ENCODE data around the gene PPY.

DNA sequence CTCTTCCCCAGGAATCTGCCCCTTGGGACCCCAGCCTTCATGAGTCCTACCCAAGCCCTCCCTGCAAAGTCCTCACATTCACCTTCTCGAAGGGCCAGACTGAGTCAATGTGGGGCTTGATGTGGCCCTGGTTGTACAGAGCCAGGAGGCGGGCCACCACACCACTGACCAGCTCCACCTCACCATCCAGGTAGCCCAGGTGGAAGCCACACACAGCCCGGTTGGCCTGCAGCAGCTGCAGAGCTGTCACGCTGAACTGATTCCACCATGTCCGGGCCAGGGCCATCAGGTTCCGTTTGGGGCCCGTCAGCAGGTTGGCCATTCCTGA, 6.0 kb downstream of the VAT1 start:
- PRO-cap, result no peak
- RAMPAGE, long total RNA, 2 experiments, result no peak in any of the 2 experiments

DNA sequence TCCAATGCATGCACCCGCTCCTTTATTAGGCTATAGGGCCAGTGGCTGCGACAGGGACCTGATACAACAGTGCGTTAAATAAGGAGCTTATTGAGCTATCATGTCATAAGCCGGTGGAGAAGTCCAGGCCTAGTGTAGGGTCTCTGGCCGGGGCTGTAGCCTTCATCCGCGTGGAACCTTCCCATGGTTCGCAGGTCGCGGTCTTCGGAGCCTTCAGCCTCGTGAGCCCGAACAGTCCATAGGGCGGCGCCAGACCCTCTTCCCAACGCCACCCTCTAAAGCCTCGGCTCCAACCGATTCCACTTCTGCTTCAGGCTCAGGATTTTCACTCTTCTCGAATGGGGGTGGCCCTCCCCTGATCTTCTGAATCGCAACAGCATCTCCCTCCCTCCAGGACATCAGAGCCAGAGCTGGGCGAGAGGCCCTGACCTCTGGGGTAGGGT, 10.3 kb upstream of the BRCA1 start:
- PRO-cap, result no peak
- RAMPAGE, long total RNA, 2 experiments, result no peak in any of the 2 experiments

GRCh38 chr17:43528274-43529101, 17.7 kb downstream of the ETV4 start:
- PRO-cap, result bidirectional peak, plus-strand start at chr17:43528627, minus-strand start at chr17:43528548
- RAMPAGE, long total RNA, 2 experiments, result no peak in any of the 2 experiments

- PRO-cap, result no peak
- RAMPAGE, long total RNA, 2 experiments, result no peak in any of the 2 experiments
These were observed 3.6 kb downstream of the DUSP3 start for GRCh38 chr17:43775011-43775670.

- PRO-cap, result bidirectional peak, plus-strand start at chr17:43778429, minus-strand start at chr17:43778312
- RAMPAGE, long total RNA, 2 experiments, result no peak in any of the 2 experiments
These were observed 643 bp downstream of the DUSP3 start for GRCh38 chr17:43778123-43778544.

DNA sequence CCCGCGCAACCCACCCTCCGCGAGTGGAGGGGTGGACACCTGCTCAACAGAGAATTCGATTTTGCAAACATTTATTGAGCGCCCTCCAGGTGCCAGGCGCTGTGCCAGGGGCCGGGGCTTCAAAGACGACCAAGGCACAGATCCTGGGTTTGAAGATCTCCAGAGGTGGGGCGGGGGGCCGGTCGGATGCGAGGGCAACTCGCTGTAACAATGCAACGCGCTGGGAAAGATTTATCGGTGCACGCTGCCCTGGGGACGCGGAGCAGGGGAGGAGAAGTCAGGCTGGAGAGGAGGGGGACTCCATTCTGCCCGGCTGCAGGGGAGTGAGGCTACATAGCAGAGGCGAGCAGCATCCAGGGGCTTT, 465 bp upstream of the MPP3 start:
- PRO-cap, result no peak
- RAMPAGE, long total RNA, 2 experiments, result no peak in any of the 2 experiments

- PRO-cap, result no peak
- RAMPAGE, long total RNA, 2 experiments, result no peak in any of the 2 experiments
These were observed 4.9 kb upstream of the CD300LG start for GRCh38 chr17:43842066-43842409.

DNA sequence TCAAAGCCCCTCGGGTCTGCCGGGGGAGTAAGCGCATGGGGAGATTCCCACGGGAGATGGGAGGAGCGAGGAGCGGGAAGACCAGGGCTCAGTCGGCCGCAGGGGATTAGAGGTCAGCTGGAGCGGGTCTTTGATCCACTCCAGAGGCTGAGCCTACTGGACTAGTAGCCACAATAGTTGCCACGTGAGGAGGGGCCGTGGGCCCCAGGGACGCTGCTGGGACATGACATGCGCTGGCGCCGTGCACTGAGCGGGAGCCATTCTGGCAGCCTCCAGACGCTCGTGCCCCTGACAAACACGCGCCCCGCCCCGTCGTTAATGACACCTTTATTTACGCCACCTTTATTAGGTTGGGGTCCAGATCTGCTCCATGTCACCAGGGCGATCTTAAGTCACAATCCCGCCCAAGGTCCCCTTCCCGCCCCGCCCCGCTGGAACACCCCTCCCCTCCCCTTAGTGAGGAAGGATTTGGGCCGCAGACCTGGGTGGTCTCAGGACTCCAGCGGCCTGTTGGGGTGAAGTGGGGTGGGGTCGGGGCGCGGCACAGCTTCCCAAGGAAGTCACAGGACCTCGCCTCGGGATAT, 15.1 kb downstream of the PPY start:
- PRO-cap, result no peak
- RAMPAGE, long total RNA, 2 experiments, result no peak in any of the 2 experiments

- PRO-cap, result no peak
- RAMPAGE, long total RNA, 2 experiments, result no peak in any of the 2 experiments
These were observed at the start of gene PPY for GRCh38 chr17:43942432-43942764. TSS of gene PPY (minus strand) at chr17:43942476.

- PRO-cap, result bidirectional peak, plus-strand start at chr17:44007085, minus-strand start at chr17:44006922; unidirectional peak, plus-strand start at chr17:44007366
- RAMPAGE, long total RNA, 2 experiments, result no peak in any of the 2 experiments
These were observed 2.7 kb downstream of the NAGS start for GRCh38 chr17:44006949-44007630.

- PRO-cap, result no peak
- RAMPAGE, long total RNA, 2 experiments, result no peak in any of the 2 experiments
These were observed 3.2 kb downstream of the NAGS start for GRCh38 chr17:44007631-44007994.

GRCh38 chr17:44010628-44011562, 3.9 kb downstream of the TMEM101 start:
- PRO-cap, result no peak
- RAMPAGE, long total RNA, 2 experiments, result no peak in any of the 2 experiments

DNA sequence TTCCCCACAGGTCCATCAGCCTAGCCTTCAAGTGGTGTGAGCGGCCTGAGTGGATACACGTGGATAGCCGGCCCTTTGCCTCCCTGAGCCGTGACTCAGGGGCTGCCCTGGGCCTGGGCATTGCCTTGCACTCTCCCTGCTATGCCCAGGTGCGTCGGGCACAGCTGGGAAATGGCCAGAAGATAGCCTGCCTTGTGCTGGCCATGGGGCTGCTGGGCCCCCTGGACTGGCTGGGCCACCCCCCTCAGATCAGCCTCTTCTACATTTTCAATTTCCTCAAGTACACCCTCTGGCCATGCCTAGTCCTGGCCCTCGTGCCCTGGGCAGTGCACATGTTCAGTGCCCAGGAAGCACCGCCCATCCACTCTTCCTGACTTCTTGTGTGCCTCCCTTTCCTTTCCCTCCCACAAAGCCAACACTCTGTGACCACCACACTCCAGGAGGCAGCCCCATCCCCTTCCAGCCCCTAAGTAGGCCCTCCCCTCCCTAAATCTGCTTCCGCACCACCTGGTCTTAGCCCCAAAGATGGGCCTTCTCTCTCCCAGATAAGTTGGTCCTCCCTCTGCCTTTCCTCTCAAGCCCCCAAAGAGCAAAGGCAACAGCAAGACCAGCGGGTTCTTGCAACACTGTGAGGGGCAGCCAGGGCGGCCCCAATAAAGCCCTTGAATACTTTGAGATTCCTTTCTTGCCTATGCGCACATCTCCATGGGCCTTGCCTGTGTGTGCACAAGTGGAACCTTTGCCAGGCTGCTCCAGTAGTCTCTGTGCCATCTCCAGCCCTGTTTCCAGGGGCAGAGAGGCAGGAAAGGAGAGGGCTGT, 5.3 kb downstream of the G6PC3 start:
- PRO-cap, result no peak
- RAMPAGE, long total RNA, 2 experiments, result no peak in any of the 2 experiments

DNA sequence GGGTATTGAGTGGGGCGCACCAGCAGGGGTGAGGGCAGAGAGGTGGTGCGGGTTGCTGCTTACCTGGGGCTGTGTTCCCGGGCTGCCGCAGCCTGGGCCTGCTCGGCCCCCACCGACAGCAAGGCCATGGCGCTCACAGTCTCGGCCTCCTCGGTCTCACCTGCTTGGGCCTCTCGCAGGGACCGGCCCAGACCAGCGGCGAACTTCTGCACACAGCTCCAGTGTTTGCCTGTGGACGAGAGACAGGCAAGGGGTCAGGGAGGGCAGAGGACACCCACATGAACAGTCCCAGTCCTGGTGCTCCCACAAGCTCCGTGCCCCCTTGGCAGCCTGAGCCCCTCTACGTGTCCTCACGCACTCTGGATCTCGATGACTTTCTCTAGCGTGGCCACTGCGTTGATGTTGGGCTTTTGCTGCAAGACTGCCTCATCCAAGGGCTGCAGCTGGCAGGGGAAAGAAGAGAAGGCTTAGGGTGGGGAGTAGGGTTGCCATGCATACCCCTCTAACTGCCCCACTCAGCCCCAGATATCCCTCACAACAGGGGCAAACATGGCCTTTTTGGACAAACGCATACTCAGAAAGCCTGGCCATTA, 8.0 kb downstream of the G6PC3 start:
- PRO-cap, result no peak
- RAMPAGE, long total RNA, 2 experiments, result no peak in any of the 2 experiments

DNA sequence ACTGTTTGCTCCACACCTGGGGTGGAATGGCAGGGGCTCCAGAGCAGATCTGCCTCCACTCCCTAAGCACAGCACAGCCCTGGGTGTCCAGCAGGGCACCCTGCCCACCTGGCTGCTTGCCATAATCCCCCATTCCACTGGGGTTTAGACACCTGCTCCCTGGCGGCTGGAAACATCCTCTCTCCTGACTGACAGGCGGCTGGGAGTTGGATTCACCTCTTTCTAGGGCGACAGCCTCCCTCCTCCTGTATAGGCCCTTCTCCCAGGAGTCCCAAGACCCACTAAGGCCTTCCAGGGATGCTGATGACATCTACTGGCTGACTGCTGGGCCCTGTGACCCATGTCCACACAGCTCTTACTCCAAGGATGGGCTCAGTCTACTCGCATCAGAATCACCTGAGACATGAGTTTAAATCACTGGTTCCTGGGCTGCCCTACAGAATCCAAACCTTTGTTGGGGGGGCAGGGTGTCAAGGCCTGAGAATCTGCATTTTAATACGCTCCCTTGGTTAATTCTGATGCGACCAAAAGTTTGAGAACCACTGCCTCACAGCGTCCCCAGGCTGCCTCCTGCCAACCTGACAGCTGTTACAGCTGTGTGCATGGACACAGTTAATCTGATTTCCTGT, 17.8 kb downstream of the HDAC5 start:
- PRO-cap, result unidirectional peak, minus-strand start at position 283 of the sequence
- RAMPAGE, long total RNA, 2 experiments, result no peak in any of the 2 experiments

GRCh38 chr17:44138711-44139114, 3.0 kb upstream of the HROB start:
- PRO-cap, result no peak
- RAMPAGE, long total RNA, 2 experiments, result no peak in any of the 2 experiments

- PRO-cap, result no peak
- RAMPAGE, long total RNA, 2 experiments, result no peak in any of the 2 experiments
These were observed 5.8 kb downstream of the UBTF start for GRCh38 chr17:44213791-44213980.

DNA sequence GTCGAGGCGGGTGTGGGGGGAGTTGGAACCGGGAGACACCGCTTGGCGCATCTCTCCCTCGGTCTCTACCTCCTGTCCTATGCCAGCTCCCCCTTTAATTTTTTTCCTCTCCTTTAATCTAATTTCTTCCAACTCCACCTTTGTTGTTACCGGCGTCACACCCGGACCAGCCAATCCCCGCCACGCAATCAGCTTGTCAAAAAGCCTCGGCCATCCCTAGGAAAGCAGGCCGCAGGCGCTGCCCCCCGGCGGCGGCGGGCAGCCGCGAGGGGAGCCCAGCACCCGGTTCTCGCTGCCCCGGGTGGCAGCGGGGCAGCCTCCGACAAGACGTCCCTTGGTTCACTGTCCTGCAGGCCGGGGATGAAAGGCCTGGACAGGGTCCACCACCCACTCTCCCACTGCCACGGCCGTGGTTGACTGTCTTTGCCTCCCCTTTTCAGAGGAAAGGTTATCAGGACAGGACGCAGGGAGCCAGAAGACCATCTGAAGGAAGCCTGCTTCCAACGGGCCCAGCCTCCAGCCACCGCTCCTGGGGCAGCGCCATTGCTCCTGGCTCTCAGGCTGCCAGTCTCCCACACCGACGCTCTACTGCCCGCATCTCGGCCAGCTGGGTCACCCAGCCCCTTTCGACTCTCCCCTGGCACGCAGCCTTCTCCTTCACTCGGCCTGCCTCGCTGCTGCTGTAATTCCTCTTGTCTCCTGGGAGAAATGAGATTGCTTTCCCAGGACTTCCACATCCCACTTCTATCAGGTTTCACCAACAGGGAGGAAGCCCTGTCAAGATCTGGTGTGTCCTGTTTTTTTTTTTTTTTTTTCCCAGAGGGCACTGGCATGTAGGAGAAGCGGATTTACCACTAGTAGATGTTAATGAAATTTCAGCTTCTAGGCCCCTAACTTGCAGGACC, 2.8 kb upstream of the UBTF start:
- PRO-cap, result bidirectional peak, plus-strand start at position 227 of the sequence, minus-strand start at position 96 of the sequence; bidirectional peak, plus-strand start at position 741 of the sequence, minus-strand start at position 590 of the sequence
- RAMPAGE, long total RNA, 2 experiments, result no peak in any of the 2 experiments

- PRO-cap, result no peak
- RAMPAGE, long total RNA, 2 experiments, result no peak in any of the 2 experiments
These were observed 12.3 kb upstream of the SLC4A1 start for GRCh38 chr17:44280082-44280839.

GRCh38 chr17:44417614-44418231, 28.3 kb upstream of the ITGA2B start:
- PRO-cap, result no peak
- RAMPAGE, long total RNA, 2 experiments, result no peak in any of the 2 experiments